Mesenchymal stem cell of the bone marrow (primary cell): ENCODE results near the gene PRX.

DNA sequence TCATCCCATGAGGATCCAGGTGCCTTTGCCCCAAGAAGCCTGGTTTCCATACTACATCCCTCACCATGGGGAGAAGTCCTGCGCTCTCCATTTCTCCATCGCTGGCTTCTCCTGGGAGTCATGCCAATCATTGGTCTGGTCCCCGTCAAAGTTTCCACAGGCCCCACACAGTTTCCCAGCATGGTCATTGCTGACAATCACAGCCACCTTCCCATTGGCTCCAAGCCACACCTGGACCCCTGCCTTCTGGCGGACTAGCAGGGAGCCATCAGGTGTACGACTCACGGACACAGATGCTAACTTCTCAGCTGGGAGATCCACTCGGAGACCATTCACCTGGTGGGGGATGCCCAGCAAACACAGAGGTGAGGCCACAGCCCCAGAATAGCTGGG, 17.4 kb upstream of the FBL start:
- CAGE, long polyA plus RNA = no peak

GRCh38 chr19:39873176-39873635, 27.0 kb upstream of the FBL start:
- CAGE, long polyA plus RNA = no peak

DNA sequence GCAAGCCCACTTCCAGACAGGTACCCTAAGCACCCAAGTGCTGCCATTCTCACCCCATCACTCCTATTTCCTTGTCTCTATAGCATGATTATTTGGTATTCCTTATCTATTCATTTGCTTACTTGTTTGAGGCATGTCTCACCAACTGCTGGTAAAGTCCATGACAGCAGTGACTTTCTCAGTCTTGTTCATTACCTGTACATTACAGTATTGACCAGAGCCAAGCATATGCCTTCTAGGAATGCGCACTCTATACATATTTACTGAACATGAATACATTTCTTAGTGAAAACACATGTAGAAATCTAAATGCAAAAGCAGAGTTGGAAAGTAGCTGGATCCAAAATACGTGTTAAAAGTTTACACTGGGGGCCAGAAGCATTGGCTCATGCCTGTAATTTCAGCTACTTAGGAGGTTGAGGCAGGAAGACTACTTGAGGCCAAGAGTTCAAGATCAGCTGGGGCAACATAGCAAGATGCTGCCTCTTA, 9.4 kb downstream of the ZNF780B start:
- CAGE, long polyA plus RNA = no peak

DNA sequence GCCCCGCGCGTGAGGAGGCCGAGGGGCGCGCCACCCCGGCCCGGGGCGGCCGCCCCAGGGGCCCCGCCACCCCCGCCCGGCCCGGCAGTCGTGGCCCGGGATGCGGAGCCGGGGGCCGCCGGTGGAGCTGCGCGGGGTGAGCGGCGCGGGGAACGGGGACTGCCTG, 184 bp downstream of the MAP3K10 start:
- CAGE, long polyA plus RNA = no peak

DNA sequence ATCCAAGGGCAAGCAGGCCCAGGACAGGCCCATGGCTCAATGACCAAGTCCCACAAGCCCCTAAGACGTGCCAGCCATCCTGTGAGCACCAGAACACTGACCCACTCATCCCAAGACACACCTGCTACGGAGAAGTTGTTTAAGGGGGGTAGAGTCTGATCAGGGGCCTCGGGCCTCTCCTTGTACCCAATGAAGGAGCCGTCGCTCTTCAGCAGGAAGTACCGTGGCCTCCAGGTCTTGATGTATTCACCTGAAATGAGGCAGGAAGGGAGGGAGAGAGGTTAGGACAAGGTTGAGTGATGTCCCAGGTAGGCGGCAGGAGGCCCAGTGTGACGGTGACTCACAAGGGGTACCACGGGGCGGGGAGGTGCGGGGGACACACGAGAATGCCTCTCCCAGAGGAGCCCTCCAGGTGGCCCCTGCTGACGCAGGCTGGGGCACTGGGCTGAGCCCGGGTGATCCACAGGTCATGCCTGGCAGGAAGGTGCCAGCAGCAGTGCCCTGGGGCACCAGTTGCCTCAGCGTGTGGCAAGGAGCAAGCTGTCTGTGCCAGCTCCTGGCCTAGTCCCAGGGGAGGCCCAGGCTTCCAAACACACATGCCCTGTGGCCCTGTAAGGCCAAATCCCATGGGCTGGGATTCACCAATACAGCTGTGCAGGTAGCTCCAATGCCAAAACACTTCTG, 28.2 kb downstream of the AKT2 start:
- CAGE, long polyA plus RNA = no peak

- CAGE, long polyA plus RNA = no peak
Measured at GRCh38 chr19:40280093-40281209, 4.7 kb downstream of the AKT2 start.

DNA sequence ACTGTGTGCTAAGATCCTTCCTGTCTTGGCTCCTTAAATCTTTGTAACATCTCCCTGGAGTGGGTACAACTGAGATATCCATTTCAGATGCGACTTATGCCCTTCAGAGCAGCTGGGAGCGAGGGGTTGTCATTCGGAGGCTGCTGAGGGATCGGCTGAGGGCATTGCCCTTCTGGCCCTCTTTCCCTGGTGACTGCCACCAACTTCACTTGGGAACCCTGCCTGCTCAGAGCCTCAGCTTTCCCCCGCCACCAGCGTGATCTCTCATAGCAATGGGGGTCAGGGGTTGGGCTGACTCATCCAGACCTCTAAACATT, 1.3 kb downstream of the PRX start:
- CAGE, long polyA plus RNA = no peak

DNA sequence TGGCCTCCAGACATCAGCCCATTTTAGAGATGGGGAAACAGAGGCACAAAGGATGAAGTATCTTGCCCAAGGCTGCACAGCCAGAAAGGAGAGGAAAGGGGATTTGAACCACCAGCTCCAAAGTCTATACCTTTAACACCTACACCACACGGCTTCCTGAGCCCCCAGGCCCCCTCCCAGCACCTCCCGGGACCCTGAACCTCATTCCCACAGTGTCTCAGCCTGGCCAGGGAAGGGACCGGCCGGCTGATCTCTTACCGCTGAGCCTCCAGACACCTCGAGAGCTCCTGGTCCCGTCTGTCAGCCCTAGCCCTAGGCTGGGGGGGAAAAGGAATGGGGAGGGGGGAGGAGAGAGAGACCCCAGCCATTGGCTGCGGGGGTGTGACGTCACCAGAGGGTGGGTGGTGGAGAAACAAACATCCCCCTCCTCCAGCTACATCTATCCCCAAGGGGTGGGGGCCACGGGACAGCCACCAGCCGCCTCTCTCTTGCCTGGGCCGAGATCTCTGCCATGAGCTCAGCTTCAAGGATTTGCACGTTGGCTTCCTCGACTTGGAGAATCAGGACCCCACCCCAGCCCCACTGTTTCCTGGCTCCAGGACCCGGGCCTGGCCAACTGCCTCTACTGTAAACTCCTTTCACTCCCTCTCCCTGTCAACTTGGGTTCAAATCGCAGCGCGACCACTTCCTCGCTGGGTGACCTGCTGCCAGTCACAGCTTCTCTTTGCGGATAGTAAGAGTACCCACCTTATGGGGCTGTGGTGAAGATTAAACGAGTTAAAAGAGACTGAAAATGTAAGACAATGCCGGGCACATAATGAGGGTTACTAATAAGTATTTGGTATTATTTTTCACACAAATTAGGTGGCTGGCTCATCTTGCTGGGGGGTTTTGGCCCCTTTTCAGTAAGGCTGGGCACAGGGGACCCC, at the start of gene PRX:
TSS of gene PRX (minus strand) at position 299 of the 929 bp plus-strand sequence.
- CAGE, long polyA plus RNA = no peak

GRCh38 chr19:40432838-40433206, 7.0 kb upstream of the SERTAD1 start:
- CAGE, long polyA plus RNA = no peak

- CAGE, long polyA plus RNA = no peak
Measured at GRCh38 chr19:40554003-40554575, 22.6 kb upstream of the SHKBP1 start.

DNA sequence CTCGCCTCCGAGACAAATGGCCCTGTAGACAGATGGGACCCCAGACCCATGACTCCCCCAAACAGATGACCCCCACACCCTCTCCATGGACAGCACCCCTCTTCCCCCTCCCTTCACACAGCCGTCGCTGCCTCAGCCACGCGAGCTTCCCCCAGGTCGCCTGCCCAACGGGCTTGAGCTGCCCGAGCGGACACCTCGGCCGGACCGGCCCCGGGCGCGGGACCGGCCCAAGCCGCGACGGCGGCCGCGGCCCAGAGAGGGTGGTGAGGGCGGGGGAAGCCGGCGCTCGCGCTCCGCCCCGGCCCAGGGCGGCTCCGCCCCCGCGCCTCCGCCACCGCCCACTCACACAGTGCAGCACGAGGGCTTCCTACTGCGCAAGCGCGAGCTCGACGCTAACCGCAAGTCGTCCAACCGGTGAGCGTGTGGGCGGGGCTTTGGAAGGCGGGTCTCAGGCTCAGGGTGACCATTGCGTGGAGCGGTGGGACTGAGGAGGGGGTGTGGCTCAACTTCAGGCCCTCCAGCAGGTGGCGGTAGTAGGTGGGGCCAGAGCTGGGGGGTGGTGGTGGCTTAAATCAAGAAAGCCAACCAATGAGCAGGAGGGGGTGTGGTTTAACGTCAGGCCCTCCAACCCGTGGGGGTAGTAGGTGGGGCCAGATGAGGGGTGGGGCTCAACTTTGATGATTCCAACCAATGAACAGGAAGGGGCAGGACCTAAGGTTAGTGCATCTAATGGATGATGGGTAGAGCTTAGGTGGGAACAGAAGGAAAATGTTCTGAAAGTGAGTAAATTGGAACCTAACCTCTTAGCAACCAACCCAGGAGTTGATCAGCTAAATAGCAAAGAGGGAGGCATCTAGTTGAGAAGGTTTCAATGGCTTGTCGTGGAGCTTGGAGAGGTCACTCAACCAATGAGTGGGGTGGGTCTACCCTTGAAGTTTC, 6.1 kb upstream of the SHKBP1 start:
- CAGE, long polyA plus RNA = no peak

DNA sequence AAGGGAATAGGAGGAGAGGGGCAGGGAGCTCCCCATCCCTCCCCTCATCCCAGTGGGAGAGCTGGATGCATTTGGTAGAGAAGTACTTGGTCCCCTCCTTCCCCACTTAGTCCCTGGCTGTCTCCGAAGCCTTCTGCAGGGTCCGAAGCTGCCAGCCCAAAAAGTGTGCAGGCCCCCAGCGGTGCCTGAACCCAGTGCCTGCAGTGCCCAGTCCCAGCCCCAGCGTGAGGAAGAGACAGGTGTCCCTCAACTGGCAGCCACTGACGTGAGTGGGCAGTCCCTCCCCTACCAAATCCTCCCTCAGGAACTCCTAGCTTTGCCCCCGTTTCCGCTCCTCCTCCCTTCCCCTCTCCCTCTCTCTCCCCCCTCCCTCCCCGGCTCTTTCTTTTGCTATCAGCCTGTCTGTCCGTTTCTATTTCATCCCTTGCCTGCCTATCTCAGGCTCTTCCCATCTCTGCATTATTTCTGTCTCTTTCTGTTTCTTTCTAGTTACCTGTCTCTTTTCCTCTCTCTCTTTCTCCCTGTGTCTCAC, 1.8 kb upstream of the LTBP4 start:
- CAGE, long polyA plus RNA = no peak

DNA sequence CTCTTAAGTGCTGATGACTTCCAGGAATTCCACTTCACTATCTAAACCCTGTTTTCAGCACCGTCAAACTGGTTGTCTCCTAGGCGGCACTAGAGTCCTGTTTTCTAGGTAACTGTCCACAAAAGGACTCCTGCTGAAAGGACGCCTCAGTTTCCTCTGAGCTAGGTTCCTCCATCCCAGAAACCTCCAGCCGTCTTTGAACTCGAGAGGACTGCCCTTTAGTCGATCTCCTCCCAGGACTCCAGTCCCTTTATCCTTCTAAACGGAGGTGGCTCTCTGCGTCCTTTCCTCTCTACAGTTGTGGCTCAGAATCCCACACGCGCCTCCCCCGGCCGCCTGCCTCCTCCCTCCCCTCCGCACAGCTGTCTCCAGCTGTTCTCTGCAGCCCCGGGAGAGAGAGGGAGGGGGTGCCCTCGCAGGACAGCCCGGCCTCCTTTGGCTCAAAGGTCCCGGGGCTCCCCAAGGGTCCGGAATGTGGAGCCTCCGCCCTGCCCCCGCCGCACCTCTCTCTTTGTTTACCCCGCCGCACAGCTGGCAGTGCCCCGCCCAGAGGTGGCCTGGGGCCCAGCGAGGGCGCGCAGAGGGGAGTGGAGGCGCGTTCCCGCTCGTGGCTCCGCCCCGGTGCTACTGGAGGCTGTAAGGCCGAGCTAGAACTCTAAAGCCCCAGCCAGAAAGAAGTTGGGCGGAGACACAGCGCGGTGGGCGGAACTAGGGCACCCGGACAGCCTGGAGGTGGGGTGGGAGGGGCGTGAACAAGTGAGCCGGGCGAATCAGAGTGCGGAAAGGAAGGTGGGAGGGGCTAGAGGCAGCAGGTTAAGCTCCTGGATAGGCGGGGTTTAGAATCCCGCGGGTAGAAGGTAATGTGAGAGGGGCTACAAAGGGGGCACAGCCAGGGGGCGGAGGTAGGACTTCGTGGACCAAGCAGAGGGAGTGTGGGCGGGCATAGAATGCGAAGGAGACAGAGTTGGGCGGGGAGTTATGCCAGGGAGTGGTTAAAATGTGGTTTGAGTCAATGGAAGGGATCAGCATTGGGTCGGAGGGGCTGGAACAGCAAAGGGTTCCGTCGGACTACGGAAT, 2.6 kb downstream of the LTBP4 start:
- CAGE, long polyA plus RNA = no peak

DNA sequence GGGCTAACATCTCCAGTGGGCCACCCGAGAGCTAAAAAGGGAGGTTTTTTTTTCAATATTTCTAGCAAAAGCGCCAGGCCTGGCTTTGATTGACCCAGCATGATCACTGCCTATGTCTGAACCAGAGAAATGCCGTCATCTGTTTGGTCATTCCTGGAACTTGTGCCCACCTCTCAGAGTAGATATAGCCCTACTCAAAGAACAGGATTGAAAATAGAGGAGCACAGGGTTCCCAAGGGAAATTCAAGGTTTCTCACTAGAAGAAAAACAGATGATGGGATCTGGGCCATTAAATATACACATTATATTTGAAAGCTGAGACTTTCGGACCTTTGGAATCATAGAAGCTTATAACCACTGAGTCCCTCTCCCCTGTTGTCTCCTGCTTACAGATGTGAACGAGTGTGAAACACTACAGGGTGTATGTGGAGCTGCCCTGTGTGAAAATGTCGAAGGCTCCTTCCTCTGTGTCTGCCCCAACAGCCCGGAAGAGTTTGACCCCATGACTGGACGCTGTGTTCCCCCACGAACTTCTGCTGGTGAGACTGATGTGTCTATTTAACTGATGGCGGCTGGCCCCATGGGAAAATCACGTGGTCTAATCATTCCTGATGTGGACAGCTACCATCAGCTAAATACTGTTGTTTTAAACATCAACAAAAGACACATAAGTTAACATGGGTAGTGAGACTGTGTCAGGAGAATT, 17.9 kb downstream of the LTBP4 start:
- CAGE, long polyA plus RNA = no peak

DNA sequence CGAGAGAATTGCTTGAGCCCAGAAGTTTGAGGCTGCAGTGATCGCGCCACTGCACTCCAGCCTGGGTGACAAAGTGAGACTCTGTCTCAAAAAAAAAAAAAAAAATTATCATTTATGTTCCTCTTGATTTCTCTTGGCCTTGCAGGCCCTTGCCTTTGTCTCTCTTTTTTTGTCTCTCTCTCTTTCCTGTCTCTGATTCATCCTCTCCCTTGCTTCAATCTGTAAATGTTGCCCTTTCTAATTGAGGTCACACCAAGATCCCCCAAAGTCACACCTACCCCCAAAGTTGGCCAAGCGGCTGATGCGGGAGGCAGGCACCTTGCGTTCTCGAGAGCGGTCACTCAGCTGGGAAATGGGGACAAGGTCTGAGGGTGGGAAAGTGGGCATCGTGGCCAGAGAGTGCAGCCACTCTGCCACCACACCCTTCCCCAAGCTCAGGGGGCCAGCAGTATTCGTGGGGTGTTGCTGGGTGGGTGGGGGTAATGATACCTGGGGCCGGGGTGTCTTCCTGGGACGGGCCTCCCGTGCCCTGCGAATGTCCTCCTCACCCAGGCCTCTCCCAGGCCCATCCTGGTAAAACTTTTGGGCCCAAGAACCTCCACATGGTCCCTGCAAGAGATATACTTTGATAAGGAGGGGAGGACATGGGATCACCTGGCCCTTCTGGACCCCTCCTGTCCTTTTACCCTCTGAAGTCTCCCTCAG, 2.7 kb downstream of the COQ8B start:
- CAGE, long polyA plus RNA = no peak

DNA sequence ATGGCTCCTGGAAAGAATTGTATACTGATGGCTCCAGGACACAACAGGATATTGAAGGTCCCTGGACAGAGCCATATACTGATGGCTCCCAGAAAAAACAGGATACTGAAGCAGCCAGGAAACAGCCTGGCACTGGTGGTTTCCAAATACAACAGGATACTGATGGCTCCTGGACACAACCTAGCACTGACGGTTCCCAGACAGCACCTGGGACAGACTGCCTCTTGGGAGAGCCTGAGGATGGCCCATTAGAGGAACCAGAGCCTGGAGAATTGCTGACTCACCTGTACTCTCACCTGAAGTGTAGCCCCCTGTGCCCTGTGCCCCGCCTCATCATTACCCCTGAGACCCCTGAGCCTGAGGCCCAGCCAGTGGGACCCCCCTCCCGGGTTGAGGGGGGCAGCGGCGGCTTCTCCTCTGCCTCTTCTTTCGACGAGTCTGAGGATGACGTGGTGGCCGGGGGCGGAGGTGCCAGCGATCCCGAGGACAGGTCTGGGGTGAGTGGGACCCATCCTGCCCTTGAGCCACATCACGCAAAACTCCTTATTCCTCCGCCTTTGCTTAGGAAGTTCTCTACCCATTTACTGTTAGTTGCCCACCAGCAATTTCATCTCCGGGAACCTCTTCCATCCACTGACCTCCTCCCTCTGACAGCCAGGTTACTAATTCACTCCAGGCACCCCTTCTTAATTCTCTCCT, 1.0 kb downstream of the ITPKC start:
- CAGE, long polyA plus RNA = no peak

DNA sequence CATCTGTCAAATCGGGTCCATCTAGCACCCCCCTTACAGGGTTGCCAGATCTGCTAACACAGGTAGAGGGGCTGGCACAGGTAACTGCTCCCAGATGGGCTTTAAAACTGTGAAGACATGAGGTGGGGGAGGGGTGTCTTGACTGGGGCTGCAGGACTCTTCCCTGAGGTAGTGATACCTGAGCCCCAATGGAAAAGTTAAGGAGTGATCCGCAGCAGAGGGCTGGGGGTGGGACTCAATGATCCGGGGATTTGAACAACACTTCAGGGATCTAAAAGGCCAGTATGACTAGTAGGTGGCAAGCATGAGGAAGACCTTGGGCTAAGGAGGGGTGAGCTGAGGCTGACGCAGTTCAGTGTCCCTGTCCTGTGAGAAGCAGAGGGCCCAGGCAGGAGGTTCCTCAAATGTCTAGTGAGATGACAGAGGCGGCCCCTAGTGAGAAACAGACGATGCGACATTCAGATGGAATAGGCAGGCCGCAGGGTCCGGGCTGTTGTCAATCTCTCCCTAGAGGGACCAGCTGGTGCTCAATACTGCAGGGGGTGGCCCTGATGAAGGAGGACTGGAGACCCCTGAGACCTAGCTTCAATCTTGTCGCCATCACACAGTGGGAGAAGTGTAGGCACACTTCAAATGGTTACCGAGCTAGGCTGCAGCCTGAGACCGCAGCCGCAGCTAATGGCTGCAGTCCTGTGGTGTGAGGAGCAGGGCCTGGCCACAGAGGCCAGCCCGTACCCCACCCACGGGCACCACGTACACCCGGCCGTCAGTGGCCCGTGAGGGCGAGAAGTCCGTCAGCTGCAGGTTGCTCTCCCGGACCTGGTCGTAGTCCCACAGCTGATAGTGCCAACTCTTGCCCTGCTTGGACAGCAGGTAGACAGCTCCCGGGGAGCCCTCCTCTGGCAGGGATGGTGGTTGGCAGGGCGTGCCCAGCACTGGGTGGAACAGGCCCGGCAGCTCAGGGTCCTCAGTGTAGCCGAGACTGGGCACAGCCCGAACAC, 8.2 kb downstream of the ACTMAP start:
- CAGE, long polyA plus RNA = no peak

GRCh38 chr19:40806628-40807496, 7.9 kb downstream of the EGLN2 start:
- CAGE, long polyA plus RNA = no peak

DNA sequence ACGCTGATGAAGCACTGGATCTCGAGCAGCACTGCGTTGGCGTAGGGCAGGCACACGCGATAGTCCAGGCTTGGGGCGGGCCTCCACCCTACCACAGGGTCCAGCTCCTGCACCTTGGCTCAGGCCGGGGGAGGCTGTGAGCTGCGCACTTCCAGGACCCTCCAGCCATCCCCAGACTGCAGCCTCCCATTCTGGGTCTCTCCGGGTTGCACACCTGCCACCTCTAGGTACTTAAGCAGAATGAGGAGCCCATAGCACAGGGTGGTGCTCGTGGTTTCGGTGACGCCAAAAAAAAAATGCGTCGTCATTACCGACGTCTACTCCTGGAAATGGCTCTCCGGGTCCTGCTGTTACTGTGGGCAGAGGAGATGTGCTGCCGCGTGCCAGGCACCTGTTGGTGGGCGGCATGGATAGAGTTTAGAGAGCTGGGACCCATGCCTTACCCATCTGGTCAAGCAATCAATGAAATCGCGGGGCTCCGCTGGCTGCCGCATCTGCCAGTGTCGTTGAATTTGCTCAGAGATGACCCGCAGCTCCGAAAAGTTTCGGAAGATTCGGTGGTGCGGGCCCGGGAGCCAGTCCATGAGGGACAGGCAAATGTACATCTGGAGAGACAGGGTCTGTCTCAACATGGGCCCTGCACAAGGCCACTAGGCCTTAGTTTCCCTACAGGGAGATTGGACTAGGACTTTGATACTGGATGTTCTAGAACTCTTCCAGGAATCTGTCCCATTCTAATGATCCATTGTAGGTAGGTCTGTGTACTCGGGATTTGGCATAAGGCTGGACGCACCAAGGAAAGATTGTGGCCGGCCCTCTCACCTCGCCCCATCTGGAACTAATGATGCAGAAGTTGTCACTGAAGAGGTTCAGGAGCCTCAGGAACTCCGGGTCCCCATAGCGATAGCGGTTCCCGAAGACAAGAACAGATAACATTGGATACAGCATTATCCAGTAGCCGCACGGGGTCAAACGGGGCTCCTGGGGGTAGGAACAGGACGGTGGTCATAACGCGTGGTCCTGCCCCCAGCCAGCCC, 10.8 kb downstream of the EGLN2 start:
- CAGE, long polyA plus RNA = no peak

DNA sequence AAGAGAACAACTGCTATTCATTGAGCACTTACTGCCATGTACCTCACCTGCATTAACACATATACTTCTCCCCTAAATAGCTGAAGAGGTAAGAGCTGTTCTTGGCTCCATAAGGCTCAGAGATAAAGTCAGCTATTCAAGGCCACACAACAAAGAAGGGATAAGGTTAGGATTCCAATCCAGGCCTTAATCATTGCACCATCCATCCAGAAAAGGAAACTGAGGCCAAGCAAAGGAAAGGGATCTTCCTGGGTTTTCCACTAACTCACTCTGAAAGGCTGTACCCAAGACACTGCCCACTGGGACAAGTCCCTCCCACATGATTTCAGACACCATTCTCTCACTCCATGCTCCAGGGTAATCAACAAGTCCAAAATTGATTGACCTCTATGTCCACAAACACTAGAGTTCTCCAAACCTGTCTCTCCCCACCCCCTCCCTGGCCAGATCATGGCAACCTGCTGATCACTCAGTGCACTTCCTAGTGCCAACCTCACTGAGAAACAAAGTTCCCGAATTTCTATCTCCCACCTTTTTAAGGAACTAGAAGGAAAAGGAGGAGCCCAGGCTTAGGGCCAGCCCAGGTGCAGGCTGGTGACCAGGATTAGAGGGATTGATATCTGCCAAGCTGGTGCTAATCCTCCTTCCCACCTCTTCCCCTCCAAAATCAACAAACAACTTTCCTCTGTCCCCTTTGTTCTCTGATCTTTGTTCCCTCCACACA, 2.5 kb upstream of the CYP2A13 start:
- CAGE, long polyA plus RNA = no peak